Mammary epithelial cell (primary cell): ENCODE results near the gene ANKH.

DNA sequence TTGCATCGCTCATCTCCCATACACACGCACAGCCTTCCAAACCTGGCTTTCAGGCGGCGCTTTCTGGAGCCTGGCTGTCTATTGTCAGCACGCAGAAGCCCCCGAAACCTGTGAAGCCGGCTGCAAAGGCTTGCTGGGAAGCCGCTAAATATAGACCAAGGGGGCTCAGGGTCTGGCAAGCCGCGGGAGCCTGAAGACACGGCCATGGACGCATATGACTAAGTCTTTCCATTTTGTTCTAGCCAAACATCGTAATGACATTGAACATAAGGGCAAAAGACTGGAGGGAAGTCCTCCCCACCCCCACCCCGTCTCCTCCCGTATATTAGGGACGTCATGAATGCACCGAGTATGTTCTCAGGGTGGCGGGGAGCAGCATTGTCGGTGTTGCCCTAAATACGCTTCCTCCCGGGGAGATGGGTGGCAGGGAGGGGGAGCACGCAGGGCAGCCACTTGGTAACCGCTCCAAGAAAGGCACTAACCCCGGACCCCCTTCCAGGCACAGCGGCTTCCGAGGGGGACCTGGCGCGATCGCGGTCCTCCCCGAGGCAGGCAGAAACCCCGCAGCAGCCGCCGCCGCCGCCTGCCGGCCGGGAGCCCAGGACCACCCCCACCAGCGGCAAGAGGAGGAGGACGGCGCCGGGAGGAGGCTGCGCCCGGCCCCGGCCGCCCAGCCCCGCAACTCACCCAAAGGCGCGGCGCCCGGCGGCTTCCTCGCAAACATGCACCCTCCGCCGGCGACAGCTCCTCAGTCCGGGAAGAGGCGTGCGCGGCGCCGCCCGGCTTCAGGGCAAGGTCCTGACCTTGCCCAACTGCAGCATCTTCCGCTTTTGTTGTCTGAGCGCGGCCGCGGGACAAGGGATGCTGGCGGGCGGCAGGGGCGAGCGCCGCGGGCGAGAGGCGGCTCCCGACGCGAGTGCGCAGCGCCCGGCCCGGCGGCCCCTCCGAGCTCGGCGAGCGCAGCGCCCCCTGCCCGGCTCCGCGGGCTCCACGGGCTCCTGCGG is 814 bp downstream of the CTNND2 start:
- CAGE, long polyA plus RNA, result no peak
- RRBS, result 5% methylated on average over 28 of the region's 94 CpGs

DNA sequence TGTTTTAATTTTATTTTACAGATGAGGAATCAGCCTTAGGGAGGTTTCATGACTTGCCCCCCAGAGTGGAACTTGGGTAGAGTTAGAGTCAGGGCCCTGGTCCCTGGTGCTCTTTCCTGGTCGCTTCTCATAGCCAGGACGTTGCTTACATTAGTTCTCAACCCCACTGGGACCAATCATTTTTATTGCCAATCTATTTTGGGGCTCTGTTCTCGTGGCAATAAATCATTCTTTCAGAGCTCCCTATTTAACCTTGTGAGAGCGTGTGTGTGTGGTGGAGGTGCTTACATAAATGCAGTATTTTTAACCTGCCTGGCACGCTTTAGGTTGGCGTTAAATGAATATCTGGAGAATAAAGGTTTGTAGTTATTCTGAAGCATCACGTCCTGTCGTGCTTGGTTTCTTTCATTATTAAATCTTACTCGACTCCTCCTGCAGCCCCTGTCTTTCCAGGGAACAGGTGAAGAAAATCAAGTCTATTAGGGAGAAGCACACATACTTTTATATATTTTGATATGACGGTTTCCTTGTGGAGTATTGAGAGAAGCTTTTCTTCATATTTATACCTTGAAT is 4.1 kb downstream of the TRIO start:
- CAGE, long polyA plus RNA, result no peak
- RRBS, result no CpG with 5 or more reads among the region's 10 CpGs

GRCh38 chr5:14148765-14149461 is 5.8 kb downstream of the TRIO start:
- CAGE, long polyA plus RNA, result no peak
- RRBS, result no CpG with 5 or more reads among the region's 11 CpGs

- CAGE, long polyA plus RNA, result no peak
- RRBS, result no CpG with 5 or more reads among the region's 8 CpGs
Observed at GRCh38 chr5:14200258-14200739, 57.2 kb downstream of the TRIO start.

GRCh38 chr5:14206463-14206992 is 63.4 kb downstream of the TRIO start:
- CAGE, long polyA plus RNA, result no peak
- RRBS, result no CpG with 5 or more reads among the region's 8 CpGs

GRCh38 chr5:14263710-14264191 is 120.6 kb downstream of the TRIO start:
- CAGE, long polyA plus RNA, result no peak
- RRBS, result no CpG with 5 or more reads among the region's 2 CpGs

- CAGE, long polyA plus RNA, result no peak
- RRBS, result no CpG with 5 or more reads among the region's 23 CpGs
Observed at GRCh38 chr5:14264478-14265121, 121.5 kb downstream of the TRIO start.

DNA sequence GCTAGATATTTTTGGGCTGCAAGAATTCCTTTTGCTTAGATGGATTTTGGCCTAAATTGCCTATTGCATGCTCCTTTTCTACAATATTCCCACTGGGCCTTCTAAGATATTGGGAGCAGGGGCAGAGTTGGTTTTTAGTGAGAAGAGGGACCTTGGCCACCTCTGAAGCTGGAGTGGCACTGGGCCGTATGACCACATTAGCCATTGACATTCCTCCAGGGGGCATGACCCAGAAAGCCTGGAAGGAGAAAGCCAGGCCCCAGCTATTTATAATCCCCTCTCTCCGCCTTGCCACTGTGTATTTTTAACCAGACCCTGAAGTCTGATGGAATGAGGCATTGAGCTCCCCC is 126.9 kb downstream of the TRIO start:
- CAGE, long polyA plus RNA, result no peak
- RRBS, result no CpG with 5 or more reads among the region's 2 CpGs

GRCh38 chr5:14296439-14296902 is 153.3 kb downstream of the TRIO start:
- CAGE, long polyA plus RNA, result no peak
- RRBS, result no CpG with 5 or more reads among the region's 3 CpGs

GRCh38 chr5:14316257-14316909 is 173.2 kb downstream of the TRIO start:
- CAGE, long polyA plus RNA, result no peak
- RRBS, result no CpG with 5 or more reads among the region's 15 CpGs

DNA sequence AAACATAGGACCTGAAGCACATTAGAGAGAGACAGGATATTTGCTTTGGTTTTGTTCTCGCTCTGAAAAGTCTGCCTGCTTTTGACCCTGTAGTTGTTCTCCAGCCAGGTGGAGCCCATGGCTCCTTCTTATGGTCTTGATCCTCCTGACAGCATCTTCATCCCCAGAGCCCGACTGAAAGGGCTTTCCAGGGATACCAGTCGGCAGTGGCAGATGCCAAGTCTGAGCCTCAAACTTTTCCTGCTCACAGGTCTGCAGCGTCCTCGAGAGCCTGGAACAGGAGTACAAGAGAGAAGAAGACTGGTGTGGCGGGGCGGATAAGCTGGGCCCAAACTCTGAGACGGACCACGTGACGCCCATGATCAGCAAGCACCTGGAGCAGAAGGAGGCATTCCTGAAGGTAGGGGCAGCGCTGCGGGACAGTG is 212.5 kb upstream of the OTULINL start:
- CAGE, long polyA plus RNA, result no peak
- RRBS, result no CpG with 5 or more reads among the region's 12 CpGs

DNA sequence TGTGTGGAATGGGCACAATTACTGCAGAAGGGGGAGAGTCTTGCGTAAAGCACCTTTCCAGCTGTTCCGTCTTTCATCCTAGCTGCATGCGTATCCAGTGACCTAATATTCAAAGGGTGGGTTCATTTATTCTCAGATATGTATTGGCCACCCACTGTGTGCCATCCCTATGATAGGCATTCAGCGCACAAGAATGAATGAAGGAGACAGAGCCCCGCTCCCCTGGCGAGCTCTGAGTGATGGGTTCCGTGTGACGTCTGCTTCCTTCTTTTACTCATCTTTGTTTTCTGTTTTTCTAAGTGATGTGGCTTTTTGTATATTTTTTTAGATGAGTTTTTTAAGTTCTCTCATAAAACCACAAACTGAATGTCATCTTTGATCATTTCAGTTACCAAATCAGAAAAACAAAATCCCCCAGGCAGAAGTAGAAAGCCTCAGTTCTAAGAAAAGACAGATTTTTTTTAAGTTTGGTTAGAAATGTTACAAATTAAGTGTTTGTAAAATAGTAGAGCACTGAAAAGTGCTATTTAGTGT is 168.2 kb upstream of the OTULINL start:
- CAGE, long polyA plus RNA, result no peak
- RRBS, result no CpG with 5 or more reads among the region's 8 CpGs

GRCh38 chr5:14445553-14446535 is 135.7 kb upstream of the OTULINL start:
- CAGE, long polyA plus RNA, result no peak
- RRBS, result no CpG with 5 or more reads among the region's 17 CpGs

GRCh38 chr5:14469480-14469951 is 112.1 kb upstream of the OTULINL start:
- CAGE, long polyA plus RNA, result no peak
- RRBS, result no CpG with 5 or more reads among the region's 8 CpGs

- CAGE, long polyA plus RNA, result no peak
- RRBS, result no CpG with 5 or more reads among the region's 9 CpGs
Observed at GRCh38 chr5:14651841-14652273, 12.7 kb upstream of the OTULIN start.

GRCh38 chr5:14684697-14685264 is 20.3 kb downstream of the OTULIN start:
- CAGE, long polyA plus RNA, result no peak
- RRBS, result no CpG with 5 or more reads among the region's 5 CpGs

DNA sequence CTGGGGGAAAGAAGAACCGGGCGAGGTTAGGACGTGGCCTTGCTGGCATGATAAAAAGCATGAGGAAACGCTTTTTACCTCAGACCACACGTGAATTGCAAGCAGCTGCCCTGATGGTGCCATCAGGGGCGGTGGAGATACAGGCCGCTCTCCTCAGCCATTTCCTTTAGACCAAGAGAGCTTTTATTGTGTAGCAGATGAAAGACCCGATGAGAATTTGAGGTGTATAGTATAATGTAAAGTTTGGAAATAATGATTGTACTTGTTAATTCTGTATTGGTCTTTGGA is 38.0 kb downstream of the OTULIN start:
- CAGE, long polyA plus RNA, result no peak
- RRBS, result no CpG with 5 or more reads among the region's 8 CpGs

GRCh38 chr5:14871368-14872097 is at the start of gene ANKH:
TSS of gene ANKH (minus strand) at chr5:14871778.
- CAGE, long polyA plus RNA, result no peak
- RRBS, result under 1% methylated on average over 50 of the region's 104 CpGs

GRCh38 chr5:14937015-14937951 is 65.7 kb upstream of the ANKH start:
- CAGE, long polyA plus RNA, result no peak
- RRBS, result no CpG with 5 or more reads among the region's 9 CpGs

DNA sequence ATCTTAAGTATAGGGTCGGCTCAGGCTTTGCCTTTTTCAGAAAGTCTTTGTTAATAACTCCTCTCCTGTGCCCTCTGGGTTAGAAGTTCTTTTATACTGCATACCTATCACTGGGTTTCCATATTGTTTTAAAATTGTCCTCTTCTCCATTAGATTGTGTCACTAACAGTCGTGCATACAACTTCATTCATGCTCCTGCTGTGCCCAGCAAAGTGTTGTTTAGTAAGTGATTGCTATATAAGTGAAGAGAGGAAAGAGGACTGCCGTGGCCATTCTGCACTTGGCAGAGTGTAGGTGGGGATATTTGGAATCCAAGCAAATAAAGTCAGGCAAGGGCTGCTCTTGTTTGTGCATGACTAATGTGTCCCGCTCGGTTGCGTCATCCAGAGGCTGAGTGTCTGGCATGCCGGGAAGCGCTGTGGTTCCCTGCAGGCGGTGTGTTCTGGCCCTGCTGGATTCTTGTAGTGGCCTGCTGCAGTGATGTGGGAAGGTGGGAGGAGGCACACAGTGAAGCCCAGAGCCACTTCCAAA is 136.8 kb upstream of the ANKH start:
- CAGE, long polyA plus RNA, result no peak
- RRBS, result no CpG with 5 or more reads among the region's 9 CpGs